Measurements from ENCODE around the gene ARHGEF33.

- PRO-cap, result no peak
Measured at GRCh38 chr2:38068881-38069412, 7.0 kb downstream of the CYP1B1 start.

DNA sequence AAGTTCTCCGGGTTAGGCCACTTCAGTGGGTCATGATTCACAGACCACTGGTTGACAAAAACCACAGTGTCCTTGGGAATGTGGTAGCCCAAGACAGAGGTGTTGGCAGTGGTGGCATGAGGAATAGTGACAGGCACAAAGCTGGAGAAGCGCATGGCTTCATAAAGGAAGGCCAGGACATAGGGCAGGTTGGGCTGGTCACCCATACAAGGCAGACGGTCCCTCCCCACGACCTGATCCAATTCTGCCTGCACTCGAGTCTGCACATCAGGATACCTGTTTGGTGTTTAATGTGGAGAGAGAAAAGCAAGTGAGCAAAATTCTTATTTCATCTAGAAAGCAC is 4.9 kb downstream of the CYP1B1 start:
- PRO-cap, result no peak

- PRO-cap, result no peak
Measured at GRCh38 chr2:38122206-38122748, 46.3 kb upstream of the CYP1B1 start.

DNA sequence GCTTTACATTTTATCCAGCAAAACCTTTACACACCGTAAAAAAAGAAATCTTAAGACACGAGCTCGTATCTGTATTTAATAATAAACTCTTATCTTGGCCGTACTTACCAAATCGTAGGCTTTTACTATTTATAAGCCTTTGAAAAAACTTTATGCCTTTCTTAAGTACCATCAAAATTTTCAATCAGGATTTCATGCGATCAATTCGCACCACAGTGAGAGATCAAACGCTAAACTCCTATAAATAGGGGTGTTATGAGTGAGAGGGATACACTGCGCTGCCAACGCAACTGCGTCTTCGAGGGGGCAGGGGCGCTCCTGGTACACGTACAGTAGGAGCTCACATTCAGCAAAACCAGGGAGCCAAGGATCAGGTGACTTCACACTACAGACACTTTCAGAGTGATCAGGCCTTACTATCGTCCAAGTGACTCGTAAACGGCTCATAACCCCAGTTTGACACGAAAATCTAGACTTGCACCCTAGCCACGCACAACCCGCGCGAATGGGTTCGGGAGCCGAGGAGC is 1.0 kb downstream of the ATL2 start:
- PRO-cap, result no peak

- PRO-cap, result no peak
Measured at GRCh38 chr2:38585570-38585943, 17.2 kb downstream of the HNRNPLL start.

DNA sequence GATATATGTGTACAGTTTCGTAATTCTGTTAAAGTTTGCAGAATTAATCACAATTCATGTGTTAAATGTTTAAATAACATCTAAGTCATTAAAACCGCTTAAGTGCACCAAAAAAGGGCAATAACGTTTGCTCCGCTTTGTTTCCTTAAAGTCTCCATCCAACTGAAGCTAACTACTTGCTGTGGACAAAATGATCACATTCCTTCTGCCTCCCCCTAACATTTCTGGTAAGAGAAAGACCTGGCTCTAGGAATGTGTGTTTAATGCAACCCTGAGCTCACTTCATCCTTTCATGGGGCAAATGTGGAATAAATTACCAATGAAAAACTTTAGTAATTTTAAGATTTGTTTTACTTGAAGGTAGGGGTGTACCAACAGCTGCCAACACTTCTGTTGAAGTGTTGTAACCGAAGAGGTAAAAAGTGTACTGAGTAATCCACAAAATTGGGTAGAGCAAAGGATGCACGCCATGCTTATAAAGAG is 1.3 kb downstream of the HNRNPLL start:
- PRO-cap, result no peak

GRCh38 chr2:38827476-38828131 is 48.1 kb downstream of the DHX57 start:
- PRO-cap, result no peak

DNA sequence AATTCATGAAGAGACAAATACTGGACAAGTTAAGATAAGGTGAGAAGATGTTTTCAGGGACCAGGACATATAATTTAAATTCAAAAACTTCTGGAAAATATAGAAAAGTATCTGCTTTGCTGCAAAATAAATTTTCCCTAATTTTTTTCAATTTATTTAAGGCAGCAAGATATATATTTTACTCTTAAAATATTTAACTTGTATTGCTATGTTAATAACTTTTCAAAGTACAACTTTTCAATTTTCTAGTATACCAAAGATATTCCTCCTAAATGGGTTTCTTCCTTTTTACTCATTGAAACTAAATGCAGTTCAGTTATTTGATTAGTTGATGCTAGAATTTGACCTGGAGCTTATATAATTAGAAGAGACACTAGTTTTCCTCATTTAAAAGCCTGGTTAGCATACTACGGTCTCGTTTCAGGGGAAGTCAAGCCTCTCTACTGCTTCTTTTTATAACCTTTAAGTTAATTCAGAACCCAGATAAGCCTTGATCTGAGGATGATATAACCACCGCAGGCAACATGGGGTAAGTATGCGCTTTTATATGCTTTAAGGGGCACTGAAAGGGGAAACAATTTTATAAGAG is at the start of gene ARHGEF33:
Gene ARHGEF33 (plus strand): TSS at position 418 of the 589 bp plus-strand sequence.
- PRO-cap, result no peak

GRCh38 chr2:38996700-38997595 is 107.3 kb downstream of the ARHGEF33 start:
- PRO-cap, result no peak

GRCh38 chr2:39051799-39052528 is 68.9 kb downstream of the SOS1 start:
- PRO-cap, result no peak

DNA sequence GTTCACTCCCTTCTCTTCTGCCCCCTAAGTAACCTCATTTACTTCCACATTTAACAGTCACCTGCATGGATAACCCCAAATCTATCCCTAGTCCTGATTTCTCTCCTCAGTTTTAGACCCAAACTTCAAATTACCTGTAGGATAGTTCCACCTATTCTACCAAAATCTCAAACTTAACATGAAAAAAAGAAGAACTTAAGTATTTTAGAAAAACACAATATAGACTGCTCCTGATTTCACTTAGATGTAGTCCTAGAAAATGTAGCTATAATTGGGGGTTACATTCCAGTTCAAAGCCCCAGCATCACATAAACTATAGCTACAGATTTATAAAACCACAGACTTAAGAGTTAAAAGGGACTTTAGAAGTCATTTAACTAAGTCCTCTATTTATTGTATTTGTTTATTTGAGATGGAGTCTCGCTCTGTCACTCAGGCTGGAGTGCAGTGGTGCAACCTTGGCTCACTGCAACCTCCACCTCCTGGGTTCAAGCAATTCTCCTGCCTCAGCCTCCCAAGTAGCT is 50.3 kb downstream of the SOS1 start:
- PRO-cap, result no peak

- PRO-cap, result no peak
Measured at GRCh38 chr2:39119659-39120064, 1.2 kb downstream of the SOS1 start.

DNA sequence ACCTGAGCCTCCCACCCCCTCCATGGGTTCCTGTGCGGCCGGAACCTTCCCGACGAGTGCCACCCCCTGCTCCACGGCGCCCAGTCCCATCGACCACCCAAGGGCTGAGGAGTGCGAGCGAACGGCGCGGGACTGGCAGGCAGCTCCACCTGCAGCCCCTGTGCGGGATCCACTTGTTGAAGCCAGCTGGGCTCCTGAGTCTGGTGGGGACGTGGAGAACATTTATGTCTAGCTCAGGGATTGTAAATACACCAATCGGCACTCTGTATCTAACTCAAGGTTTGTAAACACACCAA is 123.6 kb upstream of the SOS1 start:
- PRO-cap, result no peak

DNA sequence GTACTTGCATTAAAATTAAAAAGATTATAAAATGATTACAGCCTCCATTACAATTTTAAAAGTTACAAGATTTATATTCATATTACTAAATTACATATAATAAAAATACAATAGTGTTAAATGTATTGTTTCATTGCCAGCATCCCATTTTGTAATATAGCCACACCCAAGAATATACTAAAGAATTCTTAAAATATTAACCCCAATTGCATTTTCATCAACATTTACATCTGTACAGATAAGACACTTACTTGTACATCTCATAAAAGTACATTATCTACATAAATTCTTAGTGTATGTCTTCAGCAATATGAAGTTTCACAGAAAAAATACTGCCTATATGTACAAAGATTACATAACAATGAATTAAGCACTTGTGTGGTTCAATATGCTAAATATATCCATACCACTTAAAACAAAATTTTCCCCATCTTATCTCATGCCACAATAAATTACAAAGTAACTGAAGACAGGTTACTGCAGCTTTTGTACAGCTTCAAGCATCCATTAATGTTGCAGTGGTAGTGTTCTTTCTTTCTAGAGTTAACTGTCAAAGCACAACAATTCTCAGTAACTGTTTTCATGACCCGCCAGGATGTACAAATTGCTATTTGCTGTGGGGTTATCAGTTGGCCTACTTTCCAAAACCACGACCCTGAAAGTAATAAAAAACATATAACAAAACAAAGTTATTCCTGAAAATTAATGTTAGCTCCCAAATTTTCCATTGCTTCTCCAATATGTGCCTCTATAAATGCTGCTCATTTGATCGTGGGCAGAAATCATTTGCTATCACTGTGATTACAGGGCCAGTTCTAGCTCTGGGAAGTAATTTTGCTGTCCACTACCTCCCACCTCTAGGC is 129.4 kb upstream of the SOS1 start:
- PRO-cap, result no peak

- PRO-cap, result no peak
Measured at GRCh38 chr2:39299630-39300031, 137.5 kb downstream of the MAP4K3 start.

DNA sequence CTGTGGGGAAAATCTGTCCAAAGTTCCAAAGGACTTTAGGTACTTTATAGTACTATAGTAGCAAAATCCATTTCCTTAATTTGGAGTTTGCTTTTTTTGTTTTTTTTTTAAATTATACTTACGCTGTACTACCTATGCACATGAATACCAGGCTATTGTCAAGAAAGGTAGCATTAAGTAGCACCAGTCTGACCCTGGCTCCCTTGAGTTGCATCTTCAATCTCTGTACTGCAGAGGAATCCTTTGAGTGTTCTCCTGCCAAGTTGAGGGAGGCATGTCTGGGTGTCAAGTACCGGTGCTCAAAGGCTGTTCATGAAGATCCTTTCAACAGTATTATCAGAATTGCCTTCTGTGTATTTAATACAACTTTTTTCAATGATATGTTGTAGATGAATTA is 165.3 kb upstream of the THUMPD2 start:
- PRO-cap, result no peak

DNA sequence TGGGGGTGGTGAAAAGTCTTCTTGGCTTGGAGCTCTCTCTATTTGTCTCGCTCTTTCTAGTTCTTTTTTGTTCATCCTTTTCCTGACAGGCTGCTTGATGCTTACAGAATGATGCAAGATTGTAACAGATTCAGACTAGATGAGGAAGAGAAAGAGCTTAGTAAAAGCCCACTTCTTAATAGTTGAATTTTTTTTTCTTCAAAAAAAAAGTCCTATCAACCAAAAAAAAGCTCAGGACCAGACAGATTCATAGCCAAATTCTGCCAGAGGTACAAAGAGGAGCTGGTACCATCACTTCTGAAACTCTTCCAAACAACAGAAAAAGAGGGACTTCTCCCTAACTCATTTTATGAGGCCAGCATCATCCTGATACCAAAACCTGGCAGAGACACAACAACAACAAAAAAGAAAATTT is 231.2 kb downstream of the SLC8A1 start:
- PRO-cap, result no peak

GRCh38 chr2:40487498-40488082 is 35.7 kb upstream of the SLC8A1 start:
- PRO-cap, result no peak

- PRO-cap, result no peak
Measured at GRCh38 chr2:40716965-40717345, 265.1 kb upstream of the SLC8A1 start.

DNA sequence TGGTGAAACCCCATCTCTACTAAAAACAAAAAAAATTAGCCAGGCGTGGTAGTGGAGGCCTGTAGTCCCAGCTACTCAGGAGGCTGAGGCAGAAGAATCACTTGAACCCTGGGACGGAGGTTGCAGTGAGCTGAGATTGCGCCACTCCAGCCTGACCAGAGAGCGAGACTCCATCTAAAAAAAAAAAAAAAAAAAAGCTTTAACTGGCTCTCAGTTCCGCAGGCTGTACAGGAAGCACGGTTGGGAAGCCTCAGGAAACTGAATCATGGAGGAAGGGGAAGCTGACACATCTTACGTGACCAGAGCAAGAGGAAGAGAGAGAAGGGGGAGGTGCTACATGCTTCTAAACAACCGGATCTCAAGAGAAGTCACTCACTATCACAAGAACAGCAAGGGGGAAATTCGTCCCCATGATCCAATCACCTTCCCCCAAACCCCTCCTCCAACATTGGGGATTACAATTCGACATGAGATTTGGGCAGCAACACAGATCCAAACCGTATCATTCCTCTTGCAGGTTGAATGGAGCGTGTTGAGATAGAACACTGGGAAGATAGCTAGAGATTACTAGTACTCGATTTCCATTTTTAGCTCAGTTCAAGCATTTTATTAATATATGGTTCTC is 505.7 kb upstream of the SLC8A1 start:
- PRO-cap, result no peak

Data from mesenteric fat pad (tissue), 1 donor.